LUHMES (cell line): ENCODE data around the genes MCIDAS and IL31RA.

- PRO-cap: no peak
Measured at GRCh38 chr5:54673396-54674393, 156.1 kb downstream of the SNX18 start.

GRCh38 chr5:54701018-54701776 is 183.6 kb downstream of the SNX18 start:
- PRO-cap: no peak

- PRO-cap: no peak
Measured at GRCh38 chr5:54702804-54703655, 185.5 kb downstream of the SNX18 start.

DNA sequence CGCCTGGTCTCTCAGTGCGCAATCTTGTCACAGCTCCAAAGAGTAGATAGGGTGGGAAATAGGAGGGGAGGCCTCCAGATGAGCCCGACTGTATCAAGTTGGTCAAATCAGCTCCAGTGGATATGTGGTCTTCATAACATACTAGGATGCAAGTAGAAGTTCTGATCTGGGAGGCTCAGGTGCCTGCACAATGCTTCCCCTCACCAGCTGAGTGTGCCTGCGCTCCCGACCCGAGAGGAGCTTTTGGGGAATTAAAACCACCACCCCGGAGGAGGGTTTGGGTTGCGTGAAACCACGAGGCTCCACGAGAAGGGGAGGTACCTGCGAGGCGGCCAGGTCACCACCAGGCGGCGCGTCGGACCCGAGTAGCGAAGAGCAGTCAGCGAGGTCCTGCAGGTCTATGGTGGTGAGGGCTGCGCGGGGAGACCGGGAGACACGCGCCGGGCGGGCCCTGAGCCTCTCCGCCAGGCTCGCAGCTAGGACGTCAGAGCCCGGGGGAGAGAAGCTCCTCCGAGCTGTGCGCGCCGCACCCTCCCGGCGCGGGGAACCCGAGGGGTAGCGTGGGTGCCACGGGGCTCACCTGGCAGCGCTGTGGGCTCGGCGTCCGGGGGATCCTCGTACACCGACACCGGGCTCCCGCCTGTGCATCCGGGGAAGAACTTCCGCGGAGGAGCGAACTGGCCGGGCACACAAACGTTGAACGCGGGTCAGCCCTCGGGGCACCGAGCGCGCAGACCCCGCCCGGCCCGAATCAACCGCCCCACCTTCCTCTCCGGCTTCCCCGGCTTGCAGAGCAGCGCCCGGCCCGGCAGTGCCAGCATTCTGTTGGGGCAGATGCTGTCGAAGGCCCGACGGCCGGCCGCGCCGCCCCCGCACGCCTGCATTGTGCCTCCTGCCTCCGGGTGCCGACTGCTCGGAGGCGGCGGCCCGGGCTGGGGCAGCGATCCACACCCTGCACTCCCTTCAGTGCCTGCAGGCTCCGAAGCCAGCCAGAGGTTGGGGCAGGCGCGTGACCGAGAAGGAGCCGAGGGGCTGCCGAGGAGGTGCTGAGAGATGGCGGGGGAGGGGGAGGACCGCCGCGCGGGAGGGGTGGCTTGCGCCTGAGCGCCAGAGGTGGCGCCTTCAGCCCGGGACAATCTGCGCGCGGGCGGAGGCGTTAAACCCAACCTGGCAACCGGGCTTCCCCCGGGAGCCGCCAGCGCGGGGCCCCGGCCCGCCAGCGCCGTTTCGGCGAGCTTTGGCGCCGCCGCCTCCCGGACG is at the start of gene MCIDAS:
Gene MCIDAS (minus strand): TSS at position 1,061 of the 1,260 bp plus-strand sequence.
- PRO-cap: unidirectional peak, plus-strand start at position 368 of the sequence; bidirectional peak, plus-strand start at position 1,164 of the sequence, minus-strand start at position 1,056 of the sequence

DNA sequence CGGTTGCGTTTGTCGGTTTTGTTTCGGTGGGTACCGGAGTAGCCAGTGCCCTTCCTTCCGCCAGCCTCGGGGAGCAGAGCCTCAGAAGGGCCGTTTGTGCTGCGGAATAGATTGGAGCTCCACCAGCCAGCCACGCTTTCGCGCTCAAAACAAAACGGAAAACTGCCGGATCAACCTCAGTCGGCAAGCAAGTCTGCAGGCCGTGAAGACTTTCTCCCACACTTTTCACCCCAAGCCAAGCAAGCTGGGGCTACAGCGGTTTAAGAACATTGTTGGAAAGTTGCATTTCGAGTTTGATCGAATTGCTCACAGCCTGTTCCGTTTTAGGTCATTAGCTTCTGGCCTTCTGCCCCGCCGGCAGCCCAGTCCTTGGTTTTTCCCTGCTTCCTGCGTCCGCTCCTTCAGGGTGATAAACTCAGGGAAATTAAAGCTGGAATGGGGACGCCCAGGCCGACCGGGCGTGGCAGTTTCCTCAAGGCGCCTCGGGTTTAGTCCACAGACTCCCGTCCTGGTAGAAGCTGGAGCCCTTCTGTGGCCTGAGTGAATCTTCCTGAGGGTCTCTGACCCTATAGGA is 832 bp upstream of the CCNO start:
- PRO-cap: no peak

DNA sequence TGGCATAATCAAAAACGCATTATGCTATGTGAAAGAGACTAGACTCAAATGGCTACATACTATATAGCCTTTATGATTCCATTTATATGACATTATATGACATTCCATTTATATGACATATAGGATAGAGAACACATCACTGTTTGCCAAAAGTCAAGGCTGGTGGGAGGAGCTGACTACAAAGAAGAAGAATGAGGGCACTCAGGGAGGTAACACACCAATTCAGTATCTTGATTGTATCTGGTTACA is 24.6 kb downstream of the PLPP1 start:
- PRO-cap: no peak

DNA sequence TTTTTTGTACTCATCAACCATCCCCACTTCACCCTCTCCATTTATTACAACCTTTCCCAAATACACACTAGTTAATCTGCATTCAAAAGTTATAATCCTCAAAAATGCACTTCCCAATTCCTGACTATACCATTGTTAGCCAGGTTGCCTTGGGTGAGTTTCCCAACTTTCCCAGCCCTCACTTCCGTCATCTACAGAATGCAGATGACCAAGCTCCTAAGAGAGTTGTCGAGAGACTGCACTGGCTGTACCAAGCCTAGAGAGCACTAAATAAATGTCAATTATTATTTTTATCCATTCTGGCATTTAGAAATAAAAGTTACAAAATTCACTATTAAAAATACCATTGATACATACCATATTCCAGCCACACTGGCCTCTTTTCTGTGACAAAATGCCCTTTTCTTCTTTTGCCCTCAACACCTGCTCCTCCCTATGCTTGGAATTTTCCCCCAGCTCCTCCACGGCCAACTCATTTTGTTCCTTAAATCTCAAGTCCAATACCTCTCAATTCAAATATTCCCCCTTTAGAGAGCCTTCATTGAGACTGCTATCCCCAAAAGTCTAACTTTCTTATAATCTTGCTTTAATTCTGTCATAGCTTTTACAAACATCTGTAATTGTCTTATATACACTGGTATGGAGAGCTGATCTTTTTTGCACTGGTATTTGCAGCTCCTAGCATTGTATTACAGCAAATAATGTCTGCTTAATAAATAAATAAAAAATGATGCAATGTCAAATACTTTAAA is 11.2 kb downstream of the PLPP1 start:
- PRO-cap: no peak

- PRO-cap: no peak
Measured at GRCh38 chr5:55577399-55577774, 42.6 kb upstream of the PLPP1 start.

GRCh38 chr5:55851189-55851684 is at the start of gene IL31RA:
Gene IL31RA (plus strand): TSS chr5:55851357.
- PRO-cap: no peak

DNA sequence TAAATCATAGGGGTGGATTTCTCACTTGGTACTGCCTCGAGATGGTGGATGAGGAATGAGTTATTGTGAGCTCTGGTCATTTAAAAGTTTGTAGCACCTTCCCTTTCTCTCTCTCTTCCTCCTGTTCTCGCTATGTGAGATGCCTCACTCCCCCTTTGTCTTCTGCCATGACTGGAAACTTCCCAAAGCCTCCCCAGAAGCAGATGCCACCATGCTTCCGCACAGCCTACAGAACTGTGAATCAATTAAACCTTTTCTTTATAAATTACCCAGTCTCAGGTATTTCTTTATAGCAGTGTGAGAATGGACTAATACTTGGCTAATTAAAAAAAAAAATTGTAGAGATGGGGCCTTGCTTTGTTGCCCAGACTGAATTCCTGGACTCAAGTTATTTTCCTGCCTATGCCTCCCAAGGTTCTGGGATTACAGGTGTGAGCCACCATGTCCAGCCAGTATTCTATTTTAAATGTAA is 19.5 kb downstream of the IL6ST start:
- PRO-cap: no peak

- PRO-cap: no peak
Measured at GRCh38 chr5:56058747-56059121, 64.0 kb upstream of the IL6ST start.

DNA sequence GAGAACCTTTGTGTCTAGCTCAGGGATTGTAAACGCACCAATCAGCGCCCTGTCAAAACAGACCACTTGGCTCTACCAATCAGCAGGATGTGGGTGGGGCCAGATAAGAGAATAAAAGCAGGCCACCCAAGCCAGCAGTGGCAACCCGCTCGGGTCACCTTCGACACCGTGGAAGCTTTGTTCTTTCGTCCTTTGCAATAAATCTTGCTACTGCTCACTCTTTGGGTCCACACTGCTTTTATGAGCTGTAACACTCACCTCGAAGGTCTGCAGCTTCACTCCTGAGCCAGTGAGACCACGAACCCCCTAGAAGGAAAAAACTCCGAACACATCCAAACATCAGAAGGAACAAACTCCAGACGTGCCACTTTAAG is 63.2 kb upstream of the ANKRD55 start:
- PRO-cap: no peak

GRCh38 chr5:56512451-56512833 is 279.3 kb upstream of the ANKRD55 start:
- PRO-cap: no peak

DNA sequence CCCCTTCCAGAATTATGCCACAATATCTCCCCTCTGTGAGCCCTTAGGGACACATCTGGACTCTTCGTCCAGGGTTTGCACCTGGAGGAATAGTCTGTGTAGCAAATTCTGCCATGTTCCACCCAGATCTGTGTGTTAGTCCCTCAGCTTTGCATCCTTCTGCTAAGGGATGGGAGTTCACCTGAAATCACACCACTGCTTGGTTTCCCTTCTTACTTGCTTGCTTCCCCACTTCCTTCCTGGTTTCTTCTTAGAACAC is 202.7 kb upstream of the MAP3K1 start:
- PRO-cap: no peak

DNA sequence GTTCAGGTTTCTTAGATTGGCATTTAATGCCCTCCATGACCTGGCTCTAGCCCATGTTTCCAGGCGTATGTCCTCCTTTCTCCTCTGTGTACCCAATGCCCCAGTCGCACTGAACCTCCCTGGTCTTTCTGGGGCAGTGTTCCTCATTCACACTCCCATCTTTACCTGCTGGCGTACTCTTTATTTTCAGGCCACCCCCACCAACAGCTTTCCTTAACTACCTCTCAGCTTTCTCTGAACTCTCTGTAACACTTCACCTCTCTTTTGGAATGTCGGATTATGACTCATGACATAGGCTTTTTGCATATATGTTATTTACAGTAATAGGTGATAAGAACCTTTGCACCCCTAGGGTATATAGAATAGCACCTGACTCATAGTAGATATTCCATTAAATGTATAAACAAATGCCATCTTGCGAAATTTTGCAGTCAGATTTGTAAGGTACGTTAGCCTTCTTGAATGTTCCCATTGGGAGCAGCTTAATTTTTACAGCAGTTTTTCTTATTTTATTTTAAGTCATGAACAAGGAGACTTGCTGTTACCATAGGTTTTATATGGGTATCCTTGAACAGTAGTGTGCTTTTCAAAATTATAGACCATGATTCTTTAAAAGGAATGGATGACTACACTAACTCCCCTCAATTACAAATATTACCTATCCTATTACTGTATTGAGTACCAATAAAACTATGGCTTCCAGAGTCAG is 52.9 kb upstream of the MIER3 start:
- PRO-cap: no peak

DNA sequence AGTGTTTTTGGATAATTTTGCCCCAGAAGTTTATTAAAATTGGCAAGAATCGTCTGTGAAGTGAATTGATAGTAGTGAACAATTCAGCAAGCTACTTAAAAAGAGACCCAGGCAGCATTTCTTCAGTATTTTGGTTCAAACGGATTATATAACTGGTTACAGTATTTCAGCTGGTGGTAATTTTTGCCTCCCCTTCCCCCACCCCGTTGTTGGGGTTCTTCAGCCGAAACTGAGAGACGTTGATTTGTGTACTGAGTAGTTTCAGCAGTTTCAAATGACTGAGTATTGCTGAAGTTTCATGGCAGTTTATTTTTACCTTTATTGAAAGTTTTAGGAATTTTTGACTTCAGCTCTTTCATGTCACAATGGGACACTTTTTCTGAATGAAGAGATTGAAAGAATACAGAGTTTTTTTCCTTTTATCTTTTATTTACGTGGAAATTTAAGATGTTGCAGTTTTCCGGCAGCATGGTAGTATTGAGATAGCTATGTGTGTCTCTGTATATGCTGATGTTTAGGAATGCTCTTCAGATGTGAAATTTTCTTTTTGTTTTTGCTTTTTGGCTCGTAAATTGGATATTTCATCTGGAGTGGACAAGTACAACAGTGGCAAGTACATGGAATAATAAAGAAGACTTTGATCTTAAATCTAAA is 1.8 kb downstream of the GPBP1 start:
- PRO-cap: no peak

GRCh38 chr5:57179578-57180157 is 5.8 kb downstream of the GPBP1 start:
- PRO-cap: no peak

DNA sequence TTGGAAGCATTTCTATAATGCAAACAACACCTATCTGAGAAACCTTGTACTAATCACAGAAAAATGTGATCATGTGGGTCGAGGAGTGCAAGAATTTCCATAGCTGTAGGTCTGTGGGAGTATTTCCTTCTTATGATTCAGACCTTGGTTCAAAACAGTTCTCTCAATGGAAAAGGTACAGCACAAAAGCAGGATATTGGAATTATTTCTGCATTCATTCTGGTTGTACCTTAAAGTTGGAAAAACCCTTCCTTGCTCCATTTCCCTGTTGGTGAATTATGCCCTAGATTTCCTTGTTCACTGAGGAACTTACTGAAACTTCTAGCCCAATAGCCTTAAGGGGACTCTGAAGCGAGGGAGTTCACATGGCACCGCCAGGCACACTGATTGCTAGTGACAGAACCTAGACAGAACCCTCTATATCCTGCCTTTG is 46.7 kb downstream of the ACTBL2 start:
- PRO-cap: no peak

DNA sequence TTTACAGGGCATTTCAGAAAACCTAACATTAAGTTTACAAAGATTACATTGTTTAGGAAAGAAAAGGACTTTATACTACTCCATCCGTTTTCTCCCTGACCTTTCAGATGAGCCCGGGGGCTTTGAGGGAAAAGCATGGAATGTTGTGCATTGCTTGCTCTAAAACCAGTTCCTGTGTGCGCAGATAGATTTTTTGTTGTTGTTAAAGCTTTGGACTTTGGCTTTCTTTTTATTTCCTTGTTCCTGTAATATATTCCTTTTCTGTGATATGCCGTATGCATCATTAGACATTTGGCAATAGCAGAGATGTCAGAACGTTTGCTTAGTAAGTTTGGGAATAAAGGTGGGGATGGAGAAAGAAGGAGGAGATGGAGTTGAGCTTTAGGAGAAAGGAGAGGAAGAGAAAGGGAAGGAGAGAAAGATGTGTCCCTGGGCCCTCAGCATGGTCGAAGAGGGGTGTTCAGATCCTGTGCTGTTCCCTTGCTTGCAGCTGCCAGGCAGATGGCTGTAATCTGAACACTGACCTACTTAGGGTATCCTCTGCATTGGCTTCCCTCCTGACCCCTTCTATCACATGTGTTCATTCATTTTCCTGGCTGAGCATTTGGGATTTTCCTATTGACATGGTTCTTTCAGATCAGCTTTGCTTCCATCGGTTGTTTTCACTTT is 26.3 kb downstream of the ACTBL2 start:
- PRO-cap: no peak

- PRO-cap: no peak
Measured at GRCh38 chr5:57488202-57488861, 5.7 kb upstream of the ACTBL2 start.